CD14-positive monocyte (primary cell): ENCODE data around the gene GATA6.

- CAGE, long polyA plus RNA: no peak
Observed at GRCh38 chr18:13540493-13541122, 185.8 kb downstream of the FAM210A start.

DNA sequence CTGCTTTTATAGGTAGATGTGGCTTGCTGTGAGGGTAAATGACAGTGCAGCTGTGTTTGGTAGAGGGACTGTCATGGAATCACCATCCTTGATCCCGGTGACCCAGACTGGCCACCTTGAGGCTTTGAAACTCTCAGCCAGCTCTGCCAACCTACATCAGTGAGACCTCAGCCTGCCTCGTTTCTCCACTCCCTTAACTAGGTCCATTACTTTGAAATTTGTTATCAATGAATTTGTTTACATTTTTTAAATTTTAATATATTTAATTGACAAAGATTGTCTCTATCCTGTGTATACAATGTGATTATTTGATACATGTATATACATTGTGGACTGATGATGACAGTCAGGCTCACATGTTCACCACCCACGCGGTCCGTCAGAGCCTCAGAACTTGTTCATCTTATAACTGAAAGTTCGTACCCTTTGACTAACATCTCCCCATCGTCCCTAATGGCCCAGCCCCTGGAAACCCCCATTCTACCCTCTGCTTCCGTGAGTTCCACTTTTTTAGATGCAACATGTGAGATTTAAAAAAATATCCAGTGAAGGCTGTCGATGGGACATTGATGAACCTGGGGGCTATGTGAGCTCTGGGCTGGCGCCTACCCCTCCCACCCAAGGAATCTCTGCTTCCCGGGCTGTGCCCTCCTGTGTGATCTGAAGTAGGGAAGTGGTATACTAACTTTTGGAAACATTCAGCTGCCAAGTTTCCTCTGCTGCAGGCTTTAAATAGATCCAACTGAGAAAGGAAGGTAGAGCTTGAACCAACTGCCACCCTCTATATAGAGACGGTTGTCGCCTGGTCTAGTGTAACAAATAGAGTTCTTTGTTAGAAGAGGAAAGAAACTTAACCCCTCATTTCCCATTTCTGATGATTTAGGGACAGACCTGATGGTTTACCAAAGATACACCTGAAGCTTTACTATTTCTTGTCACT lies 163.9 kb downstream of the FAM210A start:
- CAGE, long polyA plus RNA: no peak

DNA sequence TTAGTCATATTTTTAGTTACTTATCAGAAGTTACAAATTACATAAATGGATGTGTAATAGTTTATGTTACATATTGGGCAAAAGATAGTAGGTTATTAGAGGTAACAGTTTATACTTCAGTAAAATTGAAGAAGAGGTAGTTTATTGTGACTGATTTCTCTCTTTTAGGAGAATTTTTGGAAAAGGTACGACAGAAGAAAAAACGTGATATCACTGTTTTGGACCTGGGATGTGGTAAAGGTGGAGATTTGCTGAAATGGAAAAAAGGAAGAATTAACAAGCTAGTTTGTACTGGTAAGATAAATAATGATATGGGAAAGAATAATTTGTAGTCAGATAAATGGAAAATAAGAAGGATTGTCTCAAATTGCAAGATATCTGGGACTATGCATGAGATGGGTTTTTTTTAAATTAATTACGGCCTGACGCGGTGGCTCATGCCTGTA lies 10.4 kb downstream of the RNMT start:
- CAGE, long polyA plus RNA: no peak

- CAGE, long polyA plus RNA: no peak
Observed at GRCh38 chr18:14043155-14043441, 89.1 kb downstream of the ZNF519 start.

DNA sequence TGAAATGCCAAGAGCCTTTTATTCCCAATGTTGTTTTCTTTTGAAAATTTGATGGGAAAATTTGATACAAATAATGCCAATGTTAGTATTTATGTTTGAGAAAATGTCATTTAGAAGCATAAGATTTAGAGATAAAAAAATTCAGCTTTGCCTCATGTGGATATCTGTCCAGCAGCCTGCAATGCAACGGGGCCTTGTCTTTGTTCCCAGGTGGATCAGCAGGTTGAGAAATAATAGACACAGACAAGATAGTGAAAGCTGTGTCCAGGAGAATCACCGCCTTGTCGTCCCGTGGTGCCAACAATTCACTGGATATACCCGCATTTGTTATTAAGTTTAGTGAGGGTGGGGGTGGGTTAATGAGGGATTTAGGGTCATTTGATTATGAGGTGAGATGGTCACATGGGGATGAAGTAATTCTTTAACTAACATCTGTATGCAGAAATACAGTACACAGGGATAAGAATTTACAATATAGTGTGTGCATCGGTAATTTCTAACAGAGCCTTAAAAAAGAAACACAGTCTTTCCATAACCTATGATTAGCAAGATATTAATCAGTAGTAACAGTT lies 50.0 kb downstream of the ANKRD30B start:
- CAGE, long polyA plus RNA: no peak

DNA sequence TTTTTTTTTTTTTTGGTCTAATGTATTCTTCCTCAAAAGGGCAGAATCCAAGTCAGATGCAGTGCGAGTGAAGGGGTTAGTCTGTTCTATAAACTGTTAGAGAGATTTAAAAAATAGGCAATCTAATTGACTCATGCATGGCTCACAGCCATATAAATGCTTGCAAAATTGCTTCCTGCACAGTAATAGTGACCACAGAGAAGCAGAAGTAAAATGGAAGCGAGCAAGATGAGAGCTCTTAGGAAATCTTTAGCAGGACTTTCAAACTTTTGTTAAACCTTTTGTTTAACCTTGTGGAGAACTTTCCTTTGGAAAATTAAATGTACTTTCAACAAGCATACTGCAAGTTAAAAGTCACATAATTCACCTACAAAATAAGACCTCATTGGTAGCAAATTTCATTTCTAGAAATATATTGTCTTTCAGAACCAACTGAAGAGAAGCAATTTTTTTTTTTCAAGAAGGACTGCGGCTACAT lies 52.4 kb upstream of the ROCK1 start:
- CAGE, long polyA plus RNA: no peak

DNA sequence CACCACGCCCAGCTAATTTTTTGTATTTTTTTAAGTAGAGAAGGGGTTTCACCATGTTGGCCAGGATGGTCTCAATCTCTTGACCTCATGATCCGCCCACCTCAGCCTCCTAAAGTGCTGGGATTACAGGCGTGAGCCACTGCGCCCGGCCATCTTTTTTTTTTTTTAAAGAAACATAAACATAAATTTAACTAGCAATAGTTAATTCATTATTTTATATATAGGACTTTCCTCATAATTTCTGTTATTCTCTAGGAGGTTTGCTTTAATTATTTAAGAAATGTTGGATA lies 43.2 kb upstream of the GREB1L start:
- CAGE, long polyA plus RNA: no peak

GRCh38 chr18:21601128-21601346 lies 533 bp upstream of the ESCO1 start:
- CAGE, long polyA plus RNA: no peak

DNA sequence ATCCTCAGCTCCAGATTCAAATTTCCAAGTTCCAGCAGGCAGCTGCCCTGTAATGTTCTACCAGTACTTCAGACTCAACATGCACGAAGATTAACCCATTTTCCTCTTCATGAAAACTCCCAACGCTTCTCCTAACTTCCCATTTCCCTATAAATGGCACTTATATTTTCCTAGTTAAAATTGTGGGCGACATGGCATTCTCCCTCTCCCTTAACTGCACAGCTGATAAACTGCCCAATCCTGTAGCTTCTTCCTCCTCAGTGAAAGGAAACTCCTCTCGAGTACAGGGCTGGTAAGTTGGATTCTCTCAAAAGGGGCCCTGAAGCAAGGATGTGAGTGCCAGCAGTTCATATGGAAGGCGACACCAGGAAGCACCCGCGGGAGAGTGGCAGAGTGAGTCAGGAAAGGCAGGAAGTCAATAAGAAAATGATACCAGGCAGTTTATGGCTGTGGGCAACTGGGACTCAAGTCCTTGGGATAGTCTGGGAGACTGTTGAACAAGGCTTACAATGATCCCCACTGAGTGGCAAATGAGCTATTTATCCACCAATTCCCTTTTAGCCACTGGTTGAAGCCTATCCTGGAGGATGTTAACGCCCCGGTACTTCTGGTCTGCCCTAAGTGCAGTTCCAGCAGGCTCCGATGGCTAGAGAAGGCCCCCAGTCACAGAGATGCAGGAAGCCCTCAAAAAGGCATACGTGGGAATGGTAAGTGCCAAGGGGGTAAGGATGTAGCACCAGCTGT lies 34.8 kb downstream of the ABHD3 start:
- CAGE, long polyA plus RNA: no peak

DNA sequence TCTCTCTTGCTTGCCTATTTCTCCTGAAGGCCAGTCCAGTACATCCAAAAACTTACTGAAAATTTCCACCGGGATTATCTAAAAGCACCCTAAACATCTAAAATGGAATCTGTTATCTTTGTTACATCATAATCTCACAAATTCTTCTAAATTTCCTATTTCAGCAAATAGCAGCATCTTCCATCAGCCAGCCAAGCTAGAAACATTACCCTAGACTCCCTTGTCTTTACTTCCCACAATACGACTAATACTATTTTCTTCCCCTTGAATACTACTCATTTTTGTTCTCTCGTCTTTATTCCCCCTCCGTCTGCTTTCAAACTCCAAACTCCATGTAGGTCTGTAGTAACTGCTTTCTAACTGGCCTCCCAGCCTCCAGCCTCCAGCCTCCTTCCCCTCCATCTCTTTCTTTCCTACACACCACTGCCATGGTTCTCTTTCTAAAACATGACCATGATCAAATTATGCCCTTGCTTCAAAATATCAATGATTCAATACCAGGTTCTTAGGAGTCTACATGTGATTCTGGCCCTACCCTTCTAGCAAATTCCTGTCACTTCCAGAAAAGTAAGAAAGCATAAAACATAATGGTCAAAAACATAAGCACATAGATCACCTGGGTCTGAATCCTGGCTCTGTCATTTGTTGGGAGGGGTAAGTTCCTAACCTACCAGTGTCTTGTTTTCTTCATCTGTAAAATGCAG lies 23.3 kb downstream of the ABHD3 start:
- CAGE, long polyA plus RNA: no peak

DNA sequence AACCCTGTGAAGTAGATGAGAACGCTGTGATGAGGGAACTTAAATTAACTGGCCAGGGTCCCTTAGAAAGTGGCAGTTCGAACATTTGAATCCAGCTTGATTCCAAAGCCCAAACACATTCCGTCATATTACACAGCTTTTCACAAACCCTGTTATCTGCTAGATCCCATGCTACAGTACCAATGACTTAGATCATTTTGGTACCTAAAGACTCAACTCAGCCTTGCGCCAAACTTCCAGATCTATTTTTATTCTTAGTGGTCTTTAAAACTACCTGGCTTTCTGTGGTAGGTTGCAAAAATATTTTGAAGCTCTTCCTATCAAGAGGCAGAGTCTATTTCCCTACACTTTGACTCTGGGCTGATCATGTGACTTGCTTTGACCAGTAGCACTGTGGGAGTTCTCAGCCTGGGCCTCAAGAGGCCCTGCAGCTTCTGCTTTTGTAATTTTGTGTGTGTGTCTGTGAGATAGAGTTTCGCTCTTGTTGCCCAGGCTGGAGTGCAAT lies 5.3 kb downstream of the ABHD3 start:
- CAGE, long polyA plus RNA: no peak

DNA sequence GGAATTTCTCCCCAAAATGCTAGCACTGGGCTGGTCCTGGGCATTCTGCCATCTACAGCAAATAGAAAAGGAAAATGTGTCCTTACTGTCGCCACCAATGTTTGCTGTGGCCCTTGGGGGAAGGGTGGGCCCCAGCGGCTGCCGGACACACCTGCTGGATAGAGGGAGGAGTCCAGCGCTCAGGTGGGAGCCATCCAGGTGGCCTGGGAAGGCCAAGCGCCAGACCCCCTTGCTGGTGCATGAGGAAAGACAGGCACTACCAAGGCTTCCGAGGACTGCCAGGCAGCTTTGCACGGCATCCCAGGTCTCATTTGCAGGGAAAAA lies 147.7 kb upstream of the GATA6 start:
- CAGE, long polyA plus RNA: no peak

- CAGE, long polyA plus RNA: no peak
Observed at GRCh38 chr18:22060626-22061015, 108.8 kb upstream of the GATA6 start.

DNA sequence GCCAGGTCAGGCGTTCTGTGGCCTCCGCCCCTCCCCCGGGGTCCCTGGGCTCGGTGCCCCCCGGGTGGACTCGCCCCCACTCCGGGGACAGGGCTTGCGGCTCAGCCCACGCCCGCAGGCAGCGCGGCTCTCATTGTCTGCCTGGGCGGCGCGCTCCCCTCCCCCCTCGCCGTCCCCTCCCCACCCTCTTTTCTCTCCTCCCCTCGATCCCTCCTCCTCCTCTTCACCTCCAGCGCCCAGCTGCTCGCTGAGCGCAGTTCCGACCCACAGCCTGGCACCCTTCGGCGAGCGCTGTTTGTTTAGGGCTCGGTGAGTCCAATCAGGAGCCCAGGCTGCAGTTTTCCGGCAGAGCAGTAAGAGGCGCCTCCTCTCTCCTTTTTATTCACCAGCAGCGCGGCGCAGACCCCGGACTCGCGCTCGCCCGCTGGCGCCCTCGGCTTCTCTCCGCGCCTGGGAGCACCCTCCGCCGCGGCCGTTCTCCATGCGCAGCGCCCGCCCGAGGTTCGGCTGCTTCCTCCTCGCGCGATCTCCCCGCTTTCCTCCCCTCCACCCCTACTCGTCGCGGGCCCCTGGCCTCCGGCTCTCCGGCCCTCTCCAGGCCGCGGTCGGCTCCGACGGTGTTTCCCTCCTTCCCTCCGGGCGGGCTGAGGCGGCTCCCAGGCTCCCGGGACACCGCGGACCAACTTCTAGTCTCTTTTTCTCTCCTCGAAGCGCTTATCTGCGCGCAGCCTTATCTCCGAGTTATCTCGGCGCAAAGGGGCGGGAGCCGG lies at the start of gene GATA6:
Gene GATA6 (plus strand): TSS at position 408 of the 770 bp plus-strand sequence.
- CAGE, long polyA plus RNA: no peak

- CAGE, long polyA plus RNA: no peak
Observed at GRCh38 chr18:22188125-22188541, 18.7 kb downstream of the GATA6 start.

GRCh38 chr18:22196094-22196805 lies 26.9 kb downstream of the GATA6 start:
- CAGE, long polyA plus RNA: no peak

- CAGE, long polyA plus RNA: no peak
Observed at GRCh38 chr18:22198900-22199269, 29.5 kb downstream of the GATA6 start.

DNA sequence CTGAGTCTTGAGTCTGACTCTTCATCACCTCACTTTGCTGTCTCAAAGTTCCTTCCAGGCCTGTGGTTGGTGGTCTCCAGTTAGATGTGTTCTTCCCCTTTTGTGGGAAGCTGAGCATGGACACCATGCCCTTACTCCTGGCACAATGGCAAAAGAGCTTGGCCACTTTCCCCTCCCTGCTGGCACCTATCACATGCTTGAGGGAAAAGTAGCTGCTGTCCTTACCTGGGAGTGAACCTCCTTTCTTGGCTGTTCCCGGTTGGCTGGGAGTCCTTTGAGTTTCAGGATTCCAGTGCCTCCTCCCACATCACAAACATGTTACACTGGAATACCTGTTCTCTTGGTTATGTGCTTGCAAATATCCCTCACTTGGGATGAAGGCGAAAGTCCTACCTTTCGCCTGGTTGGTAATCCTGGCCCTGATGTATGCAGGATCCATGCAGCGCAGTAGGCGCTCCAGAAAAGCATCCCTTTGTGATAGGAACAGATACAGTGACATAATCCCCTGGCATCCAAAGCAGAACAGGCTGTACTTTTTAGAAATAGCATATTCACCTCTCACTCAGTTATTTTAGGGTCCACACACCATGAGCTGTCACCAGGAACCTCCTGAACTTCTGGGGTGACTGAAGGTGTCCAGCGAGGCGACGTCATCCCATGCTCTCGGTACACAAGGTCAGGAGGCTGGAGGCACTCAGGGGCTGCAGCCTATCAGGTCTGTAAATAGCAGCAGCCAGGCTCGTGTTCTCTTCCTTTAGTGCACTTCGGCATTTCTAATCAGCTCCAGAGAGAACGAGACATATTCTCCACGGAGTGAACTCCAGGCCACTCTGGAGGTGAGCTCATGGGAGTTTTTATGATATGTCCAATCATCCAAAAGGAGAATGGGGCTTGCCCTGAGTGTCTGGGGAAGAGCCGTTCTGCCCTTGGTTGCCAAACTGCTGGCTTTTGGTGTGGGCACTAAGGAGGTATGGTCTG lies 98.1 kb downstream of the GATA6 start:
- CAGE, long polyA plus RNA: no peak

DNA sequence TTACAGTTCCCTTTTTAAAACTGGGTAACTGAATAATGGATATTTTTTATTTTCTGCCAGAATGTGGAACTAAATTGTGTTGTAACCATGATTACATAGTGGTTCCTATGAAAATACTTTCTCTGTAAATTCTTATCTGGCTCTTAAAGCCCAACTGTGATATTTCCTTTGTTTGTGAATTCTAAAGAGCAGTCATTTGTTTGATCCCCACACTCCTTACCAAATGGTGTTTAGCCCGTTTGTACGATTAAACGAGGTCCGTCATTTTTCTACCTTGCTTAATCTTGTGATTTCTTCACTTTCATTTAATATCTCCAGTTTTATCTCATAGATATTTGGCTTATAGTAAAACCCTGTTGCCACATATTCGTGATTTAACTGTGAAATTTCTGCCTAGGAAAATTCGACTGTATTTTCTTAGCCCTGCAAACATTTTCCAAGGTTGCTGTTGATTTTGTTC lies 116.3 kb downstream of the CTAGE1 start:
- CAGE, long polyA plus RNA: no peak

GRCh38 chr18:22324010-22324459 lies 93.7 kb downstream of the CTAGE1 start:
- CAGE, long polyA plus RNA: no peak